Suprapubic skin (tissue), 4 donors: ENCODE data around the genes HSPA4, VDAC1, TCF7, CDKL3 and JADE2.

DNA sequence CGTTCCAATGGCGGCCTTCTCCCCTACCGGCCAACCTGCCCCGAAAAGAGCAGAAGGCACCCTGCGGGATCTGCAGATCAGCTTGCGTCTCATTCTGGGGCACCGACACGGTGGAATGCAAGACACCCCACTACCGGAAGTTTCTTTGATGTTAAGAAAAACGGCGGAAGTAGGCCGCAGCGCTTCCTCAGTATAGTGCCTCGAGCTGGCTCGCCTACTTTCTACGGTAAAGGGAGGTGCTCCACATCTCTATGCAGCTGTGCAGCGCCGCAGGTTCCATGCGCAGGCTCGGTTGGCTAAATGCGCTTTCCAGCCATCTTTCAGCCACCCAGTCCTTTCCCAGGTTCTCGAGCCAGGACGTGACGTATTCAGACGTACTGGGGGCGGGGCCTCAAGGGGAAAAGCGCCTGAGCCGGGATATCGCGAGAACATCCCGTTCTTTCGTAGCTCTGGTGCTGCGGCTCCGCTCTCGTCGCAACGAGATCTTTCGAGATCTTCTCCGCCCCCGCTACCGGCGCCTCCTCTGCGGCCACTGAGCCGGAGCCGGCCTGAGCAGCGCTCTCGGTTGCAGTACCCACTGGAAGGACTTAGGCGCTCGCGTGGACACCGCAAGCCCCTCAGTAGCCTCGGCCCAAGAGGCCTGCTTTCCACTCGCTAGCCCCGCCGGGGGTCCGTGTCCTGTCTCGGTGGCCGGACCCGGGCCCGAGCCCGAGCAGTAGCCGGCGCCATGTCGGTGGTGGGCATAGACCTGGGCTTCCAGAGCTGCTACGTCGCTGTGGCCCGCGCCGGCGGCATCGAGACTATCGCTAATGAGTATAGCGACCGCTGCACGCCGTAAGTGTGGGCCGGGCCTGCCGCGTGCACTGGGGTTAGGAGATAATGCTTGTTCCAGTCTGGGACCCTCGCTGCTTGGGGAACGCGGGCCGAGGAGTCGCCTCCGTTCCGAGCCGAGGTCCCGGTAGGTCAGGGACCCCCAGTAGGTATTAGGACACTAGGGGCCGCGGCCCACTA is at the start of gene HSPA4:
HSPA4 (plus strand) TSS at position 490 of the 1,011 bp plus-strand sequence.
- PRO-cap, result bidirectional peak, plus-strand start at position 526 of the sequence, minus-strand start at position 338 of the sequence
- RAMPAGE, long total RNA, 4 experiments, result start-site peak on the plus strand in 4 of 4 experiments, centred at positions 520 to 708 of the sequence, 78 to 3,129 reads per replicate; start-site peak on the minus strand in 3 of 4 experiments, centred at positions 353 to 359 of the sequence, 8 to 9 reads per replicate

- PRO-cap, result no peak
- RAMPAGE, long total RNA, 4 experiments, result no peak in any of the 4 experiments
Measured at GRCh38 chr5:133065113-133066585, 13.8 kb downstream of the HSPA4 start.

- PRO-cap, result no peak
- RAMPAGE, long total RNA, 4 experiments, result no peak in any of the 4 experiments
Measured at GRCh38 chr5:133111034-133111625, 59.3 kb downstream of the HSPA4 start.

DNA sequence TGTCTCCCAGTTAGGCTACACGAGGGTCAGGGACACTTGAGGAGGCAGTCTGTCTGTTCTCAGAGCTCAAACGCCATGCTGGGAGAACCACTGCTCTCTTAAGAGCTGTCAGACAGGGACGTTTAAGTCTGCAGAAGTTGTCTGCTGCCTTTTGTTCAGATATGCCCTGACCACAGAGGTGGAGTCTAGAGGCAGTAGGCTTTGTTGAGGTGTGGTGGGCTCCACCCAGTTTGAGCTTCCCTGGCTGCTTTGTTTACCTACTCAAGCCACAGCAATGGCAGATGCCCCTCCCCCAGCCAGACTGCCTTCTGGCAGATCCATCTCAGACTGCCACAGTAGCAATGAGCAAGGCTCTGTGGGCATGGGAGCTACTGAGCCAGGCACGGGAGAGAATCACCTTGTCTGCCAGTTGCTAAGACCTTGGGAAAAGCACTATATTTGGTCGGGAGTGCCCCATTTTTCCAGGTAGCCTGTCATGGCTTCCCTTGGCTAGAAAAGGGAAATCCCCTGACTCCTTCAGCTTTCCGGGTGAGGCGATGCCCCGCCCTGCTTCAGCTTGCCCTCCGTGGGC is 118.9 kb downstream of the HSPA4 start:
- PRO-cap, result no peak
- RAMPAGE, long total RNA, 4 experiments, result no peak in any of the 4 experiments

- PRO-cap, result no peak
- RAMPAGE, long total RNA, 4 experiments, result no peak in any of the 4 experiments
Measured at GRCh38 chr5:133405708-133406032, 206.7 kb downstream of the FSTL4 start.

GRCh38 chr5:133825432-133826302 is 142.8 kb downstream of the C5orf15 start:
- PRO-cap, result no peak
- RAMPAGE, long total RNA, 4 experiments, result no peak in any of the 4 experiments

DNA sequence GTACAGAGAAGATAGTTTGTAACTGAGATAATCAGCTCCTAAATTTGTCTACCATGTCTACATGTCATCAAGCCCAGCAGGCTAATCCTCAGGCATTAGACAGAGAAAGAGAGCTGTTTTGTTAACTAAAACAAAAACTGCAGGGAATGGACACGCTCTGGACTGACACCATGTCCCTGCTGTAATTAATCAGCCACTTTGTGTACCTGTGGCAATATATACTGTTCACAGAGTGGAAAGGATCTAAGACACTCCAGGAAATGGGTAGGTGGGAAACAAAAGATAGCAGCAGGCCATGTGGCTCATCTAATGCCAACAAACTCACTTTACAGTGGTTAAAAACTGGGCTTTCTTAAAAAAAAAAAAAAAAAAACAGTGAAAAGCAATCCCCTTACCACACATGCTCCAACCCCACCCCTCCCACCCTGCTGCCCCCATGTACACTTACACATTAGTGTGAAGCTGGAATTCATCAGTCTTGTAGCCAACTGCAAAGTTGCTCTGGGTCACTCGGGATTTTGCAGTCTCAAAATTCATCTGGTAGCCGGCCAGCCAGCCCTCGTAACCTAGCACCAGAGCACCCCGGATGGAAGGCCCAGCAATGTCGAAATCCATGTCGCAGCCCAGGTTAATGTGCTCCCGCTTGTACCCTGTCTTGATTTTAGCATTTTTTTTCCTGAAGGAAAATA is 12.0 kb upstream of the C5orf15 start:
- PRO-cap, result no peak
- RAMPAGE, long total RNA, 4 experiments, result no peak in any of the 4 experiments

- PRO-cap, result bidirectional peak, plus-strand start at chr5:134004754, minus-strand start at chr5:134004705; bidirectional peak, plus-strand start at chr5:134005067, minus-strand start at chr5:134004925
- RAMPAGE, long total RNA, 4 experiments, result start-site peak on the plus strand in 2 of 4 experiments, at chr5:134004823-134004855 at its widest, 19 reads per replicate; start-site peak on the minus strand in 4 of 4 experiments, at chr5:134004658-134004759 at its widest, 520 to 1,687 reads per replicate
Measured at GRCh38 chr5:134004326-134005186, at the start of gene VDAC1. VDAC1 (minus strand) TSS chr5:134004975.

GRCh38 chr5:134029077-134029522 is 24.3 kb upstream of the VDAC1 start:
- PRO-cap, result no peak
- RAMPAGE, long total RNA, 4 experiments, result no peak in any of the 4 experiments

DNA sequence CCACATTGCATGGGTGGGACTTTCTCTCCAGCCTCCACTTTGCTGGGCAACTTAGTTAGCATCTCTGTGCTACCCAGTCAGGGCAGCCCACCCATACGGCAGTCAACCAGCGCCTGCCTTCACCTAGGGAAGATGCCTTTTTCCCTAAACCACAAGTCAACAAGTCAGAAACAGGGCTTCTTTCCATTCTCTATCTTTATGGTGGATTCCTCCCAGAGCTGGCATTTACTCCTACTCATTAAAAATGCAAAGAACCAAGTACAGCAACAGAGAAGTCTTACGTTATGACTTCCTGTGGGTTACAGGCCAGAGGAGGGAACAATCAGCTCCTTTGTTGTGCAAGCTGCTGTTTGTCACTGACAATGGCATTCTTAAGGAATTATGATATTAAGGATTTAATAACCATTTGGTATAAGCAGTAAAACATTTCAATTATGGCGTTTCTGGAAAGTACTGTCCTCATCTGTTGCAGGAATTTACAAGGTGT is 48.9 kb upstream of the VDAC1 start:
- PRO-cap, result no peak
- RAMPAGE, long total RNA, 4 experiments, result no peak in any of the 4 experiments

DNA sequence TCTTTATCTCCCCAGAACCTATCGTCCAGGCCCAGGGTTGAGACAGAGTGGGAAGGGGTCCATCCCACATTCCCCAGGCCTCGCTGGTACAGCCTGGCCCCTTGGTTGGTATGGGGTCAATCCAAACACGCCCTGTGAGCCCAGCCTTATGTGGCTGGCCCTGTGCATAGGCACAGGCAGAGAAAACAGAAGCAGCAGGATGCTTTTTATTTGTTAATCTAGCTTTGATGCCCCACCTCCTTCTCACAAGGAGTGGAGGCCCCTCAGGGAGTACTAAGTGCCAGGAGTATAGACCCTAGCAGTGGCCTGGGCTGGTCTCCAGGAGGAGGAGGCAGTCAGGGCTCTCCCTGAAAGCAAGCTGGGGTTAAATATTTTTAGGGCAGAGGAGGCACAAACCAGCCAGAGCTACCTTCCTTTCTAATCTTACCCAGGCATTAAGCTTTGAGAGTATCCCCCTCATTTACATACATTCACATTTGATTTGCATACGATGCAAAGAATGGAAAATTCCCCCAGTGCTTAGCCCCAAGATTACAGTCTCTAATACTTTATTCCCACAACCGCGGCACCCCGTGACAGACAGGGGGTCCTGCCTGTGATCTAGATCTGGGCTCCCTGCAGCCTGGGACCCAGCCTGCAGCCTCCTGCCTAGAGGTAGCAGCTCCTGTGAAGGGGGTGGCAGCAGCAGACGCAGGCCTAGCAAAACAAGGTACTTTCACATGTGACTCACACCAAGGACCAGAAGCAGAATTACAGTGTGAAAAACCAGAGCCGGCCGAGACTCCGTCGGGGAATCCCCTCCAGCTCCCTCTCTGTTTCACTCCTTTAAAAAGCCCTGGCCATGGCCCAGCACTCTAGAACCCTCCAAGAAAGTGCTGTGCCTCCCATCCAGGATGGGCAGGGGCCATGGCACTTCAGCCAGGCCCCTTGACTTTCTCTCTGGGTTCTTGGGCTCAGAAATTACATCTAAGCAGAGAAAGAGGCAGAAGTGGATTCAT is 14.3 kb upstream of the TCF7 start:
- PRO-cap, result no peak
- RAMPAGE, long total RNA, 4 experiments, result no peak in any of the 4 experiments

GRCh38 chr5:134114124-134115092 is at the start of gene TCF7:
TCF7 (plus strand) TSS chr5:134114681.
- PRO-cap, result bidirectional peak, plus-strand start at chr5:134114701, minus-strand start at chr5:134114540
- RAMPAGE, long total RNA, 4 experiments, result no peak in any of the 4 experiments

DNA sequence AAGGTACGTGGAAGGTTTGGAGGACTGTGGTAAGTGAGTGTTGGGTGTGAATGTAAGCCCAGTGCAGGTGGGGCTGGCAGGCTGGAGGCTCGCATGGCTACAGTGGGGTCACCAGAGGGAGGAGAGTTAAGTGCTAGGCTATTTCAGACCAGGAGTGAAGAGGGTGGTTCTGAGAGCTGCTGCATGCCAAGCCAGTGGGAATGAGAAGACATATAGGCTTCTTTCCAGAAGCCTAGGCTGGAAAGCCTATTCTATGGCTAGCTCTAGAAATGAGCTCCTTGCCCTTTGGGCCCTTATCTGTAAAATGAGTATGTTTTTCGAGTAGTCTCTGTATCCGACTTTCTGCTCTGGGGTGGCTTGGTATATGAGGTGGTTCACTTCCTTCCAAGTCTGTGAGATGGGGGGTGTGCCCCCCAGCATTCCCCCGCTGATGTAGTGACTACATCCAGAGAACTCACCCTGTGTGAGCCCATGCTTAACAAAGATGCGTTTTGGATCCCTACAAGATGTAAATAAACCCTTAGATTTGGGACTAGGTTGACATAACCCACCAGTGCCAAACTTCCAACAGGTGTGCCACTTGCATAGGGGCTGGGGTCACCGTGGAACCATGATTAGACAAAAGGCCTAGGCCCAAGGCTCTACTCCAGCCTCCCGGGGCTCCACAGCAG is 2.5 kb downstream of the TCF7 start:
- PRO-cap, result no peak
- RAMPAGE, long total RNA, 4 experiments, result no peak in any of the 4 experiments

GRCh38 chr5:134129207-134129938 is 14.9 kb downstream of the TCF7 start:
- PRO-cap, result no peak
- RAMPAGE, long total RNA, 4 experiments, result no peak in any of the 4 experiments

DNA sequence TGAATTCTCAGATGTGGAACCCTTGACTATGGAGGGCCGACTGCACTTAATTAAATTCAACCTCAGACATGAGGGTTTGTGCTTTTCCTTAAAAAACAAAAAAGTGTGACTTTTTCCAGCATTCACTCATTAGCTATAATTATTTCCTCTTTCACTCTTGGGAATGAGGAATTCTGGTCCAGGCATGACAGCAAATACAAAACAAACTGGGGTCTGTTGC is 16.8 kb upstream of the SKP1 start:
- PRO-cap, result no peak
- RAMPAGE, long total RNA, 4 experiments, result no peak in any of the 4 experiments

DNA sequence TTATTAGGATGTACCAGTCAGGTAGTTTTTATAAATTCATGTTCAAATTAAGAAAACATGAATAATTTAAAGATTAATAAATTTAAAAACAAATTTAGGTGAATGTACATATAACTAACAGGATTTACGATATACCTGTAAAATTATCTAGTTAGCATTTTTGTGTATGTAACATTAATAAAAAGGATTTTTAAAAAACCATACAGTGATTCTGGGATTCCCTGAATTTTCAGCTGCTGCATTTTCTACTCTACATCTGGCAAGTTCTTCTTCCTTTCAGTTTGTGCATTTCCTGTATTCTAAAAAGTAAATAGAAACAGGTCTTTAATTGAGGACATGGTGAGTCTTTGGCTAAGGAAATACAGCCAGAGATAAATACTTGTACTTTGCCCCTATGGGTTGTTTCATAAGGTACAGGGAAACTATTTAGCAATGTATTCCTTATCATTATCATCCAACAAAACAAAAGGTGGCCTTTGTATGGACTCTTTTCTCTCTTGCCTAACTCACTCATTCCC is 67.5 kb downstream of the CDKL3 start:
- PRO-cap, result no peak
- RAMPAGE, long total RNA, 4 experiments, result no peak in any of the 4 experiments

- PRO-cap, result no peak
- RAMPAGE, long total RNA, 4 experiments, result no peak in any of the 4 experiments
Measured at GRCh38 chr5:134335921-134336229, 31.1 kb downstream of the CDKL3 start.

- PRO-cap, result bidirectional peak, plus-strand start at chr5:134367281, minus-strand start at chr5:134367161
- RAMPAGE, long total RNA, 4 experiments, result no peak in any of the 4 experiments
Measured at GRCh38 chr5:134366566-134367397, at the start of gene CDKL3. CDKL3 (minus strand) TSS chr5:134367171.

- PRO-cap, result no peak
- RAMPAGE, long total RNA, 4 experiments, result no peak in any of the 4 experiments
Measured at GRCh38 chr5:134399123-134399746, 12.4 kb downstream of the CDKN2AIPNL start.

DNA sequence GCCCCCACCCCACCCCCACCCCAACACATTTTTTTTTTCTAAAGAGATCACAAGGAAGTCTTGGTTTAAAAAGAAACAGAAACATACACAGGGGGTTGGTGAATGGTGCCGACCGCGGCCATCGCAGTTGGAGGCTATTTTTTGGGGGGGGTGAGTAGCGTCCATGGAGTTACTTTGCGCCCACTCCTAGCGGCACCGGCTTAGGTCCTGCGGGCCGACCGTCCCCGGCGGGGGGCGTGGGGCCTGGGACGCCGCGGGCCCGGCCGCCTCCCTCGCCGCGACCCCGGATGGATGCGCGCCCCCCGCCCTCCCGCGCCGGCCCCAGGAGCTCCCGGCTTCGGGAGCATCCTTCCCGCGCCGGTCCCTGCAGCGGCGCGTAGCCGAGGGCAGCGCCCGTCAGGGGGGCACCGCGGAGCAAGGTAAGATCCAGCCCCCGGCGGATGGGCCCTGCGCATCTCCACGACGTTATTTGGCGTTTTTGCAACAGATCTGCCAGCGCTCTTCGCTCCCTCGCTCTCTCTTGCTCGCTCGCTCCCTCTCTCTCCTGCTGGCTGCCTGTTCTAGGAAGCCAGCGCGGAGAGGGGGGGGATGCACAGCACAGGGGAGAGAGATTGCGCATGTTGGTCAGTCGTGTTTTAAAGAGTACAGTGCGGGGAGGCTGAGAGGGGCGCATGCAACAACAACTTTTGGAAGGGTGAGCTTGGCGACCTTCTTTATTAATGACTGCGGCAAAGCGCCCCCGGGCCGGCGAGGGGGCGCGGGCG is at the start of gene JADE2:
JADE2 (plus strand) TSS at position 78 of the 764 bp plus-strand sequence.
- PRO-cap, result bidirectional peak, plus-strand start at position 84 of the sequence, minus-strand start outside the sequence; bidirectional peak, plus-strand start at position 593 of the sequence, minus-strand start at position 546 of the sequence
- RAMPAGE, long total RNA, 4 experiments, result start-site peak on the plus strand in 1 of 4 experiments, centred at position 521 of the sequence, 22 reads per replicate